ENCODE data around the gene GPR150.

DNA sequence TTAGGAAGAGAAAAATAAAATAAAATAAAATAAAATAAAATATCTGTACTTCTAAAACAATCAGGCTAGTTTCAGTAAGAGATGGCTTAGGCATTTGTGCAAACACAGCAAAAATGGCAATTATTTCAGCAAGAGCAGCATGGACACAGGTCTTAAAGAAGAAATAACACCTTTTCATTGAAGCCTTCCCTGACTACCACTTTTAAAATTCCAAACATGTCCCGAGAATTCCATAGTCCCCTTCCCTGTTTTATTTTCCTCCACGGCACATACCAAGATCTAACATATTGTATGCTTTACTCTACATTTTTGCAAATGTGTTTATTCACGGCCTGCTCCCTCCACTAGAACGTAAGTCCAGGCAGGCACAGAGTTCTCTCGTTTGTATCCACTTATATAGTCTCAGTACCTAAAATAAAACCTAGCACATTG is 151.3 kb downstream of the FAM172A start:
- RRBS = no CpG with 5 or more reads among the region's 5 CpGs

DNA sequence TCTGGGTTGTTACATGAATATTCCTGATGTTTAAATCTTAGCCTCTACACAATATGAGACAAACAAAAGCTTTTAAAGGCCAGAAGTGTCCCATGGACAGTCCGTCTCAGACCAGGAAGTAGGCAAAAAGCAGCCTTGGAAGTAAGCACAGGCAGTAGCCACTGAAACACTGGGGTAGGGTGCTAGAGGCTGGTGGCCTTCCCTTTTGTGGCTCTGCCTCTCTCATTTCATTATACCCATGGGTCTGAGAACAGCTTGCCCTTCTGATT is 197.4 kb downstream of the MCTP1 start:
- RRBS = no CpG with 5 or more reads among the region's 1 CpG

DNA sequence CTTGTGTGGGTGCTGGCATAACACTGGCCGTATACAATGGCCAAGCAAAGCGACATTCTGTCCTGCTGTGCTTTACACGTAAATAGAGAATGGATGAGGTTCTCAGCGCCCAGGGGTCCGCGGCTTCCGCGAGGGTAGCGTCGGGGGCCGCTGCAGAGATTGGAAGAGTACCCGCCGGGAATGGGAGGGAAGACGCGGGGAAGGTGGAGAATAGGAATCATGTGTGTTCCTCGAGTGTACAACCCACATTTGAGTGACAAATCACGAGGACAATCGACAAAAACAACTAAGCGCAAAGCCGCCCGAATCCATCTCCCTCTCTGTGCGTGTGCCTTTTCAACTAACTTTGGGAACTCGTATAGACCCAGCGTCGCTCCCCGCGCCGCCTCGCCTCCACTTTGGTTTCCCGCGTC is at the start of gene GPR150:
TSS of gene GPR150 (plus strand) at position 267 of the 413 bp plus-strand sequence.
- RRBS = no CpG with 5 or more reads among the region's 31 CpGs

DNA sequence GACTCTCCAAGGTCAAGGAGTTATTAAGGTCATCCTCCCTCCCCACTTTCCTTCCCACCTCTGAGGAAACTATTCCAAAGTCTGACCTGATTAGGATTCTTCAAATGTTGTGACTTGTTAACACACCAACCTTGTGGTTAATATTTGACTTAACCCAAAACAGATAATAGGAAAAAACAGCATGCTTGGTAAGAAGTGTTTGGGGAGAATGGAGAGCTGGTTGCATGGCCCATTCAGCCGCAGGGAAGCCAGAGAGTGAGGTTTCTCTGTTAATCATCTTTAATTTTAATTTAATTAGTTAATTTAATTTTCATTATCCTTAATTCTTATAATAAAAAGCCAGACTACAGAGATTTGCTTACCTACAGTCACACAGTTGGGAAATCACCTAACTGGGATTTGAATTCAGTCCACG is 18.6 kb downstream of the GLRX start:
- RRBS = no CpG with 5 or more reads among the region's 2 CpGs

DNA sequence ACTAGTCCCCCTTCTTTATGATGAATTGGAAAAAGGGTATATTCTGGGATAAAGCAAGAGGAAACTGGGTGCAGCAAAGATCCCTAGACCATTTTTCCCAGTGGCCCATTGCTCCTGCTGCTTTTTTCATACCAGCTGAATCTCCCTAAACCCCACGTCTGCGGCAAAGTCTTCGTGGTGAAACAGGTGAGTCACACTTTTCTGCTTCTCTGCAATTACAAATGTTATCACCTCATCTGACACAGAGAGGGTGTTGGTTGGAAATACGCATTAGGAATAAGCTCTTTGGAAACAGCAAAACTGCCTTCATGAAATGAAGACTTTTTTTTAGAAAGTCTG is 39.3 kb upstream of the GLRX start:
- RRBS = no CpG with 5 or more reads among the region's 4 CpGs

- RRBS = no CpG with 5 or more reads among the region's 9 CpGs
Measured at GRCh38 chr5:95887920-95889158, 65.8 kb upstream of the GLRX start.

DNA sequence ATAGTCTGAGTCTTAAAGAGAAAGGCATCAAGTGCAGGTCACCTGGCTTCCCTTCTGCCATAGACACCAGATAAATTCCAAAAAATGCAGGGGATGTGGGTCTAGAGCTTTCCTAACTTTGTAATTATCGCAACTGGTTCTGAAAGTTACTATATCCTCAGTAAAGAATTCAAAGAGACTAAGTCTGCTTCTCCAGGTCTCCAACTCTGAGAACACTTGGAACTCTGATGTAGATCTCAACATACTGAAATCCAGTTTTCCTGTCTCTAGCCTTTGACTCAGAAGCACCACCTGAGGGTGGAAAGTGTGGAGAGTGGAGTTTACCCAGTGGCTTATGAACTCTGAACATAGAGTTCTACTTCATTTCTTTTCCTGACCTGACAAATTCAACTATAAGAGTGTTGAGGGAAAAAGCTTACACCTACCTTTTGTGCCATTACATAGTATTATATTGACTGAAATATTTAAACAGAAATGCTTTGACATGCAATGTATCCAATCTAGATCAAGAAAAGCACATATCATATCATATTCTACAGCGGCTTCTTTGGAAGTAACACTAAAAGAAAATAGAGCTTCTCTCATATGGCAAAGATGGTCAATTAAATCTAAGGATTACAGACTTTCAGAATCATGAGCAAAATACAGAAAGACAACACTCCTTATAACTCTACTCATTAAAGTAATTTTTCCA is 64.9 kb downstream of the ELL2 start:
- RRBS = no CpG with 5 or more reads among the region's 2 CpGs

DNA sequence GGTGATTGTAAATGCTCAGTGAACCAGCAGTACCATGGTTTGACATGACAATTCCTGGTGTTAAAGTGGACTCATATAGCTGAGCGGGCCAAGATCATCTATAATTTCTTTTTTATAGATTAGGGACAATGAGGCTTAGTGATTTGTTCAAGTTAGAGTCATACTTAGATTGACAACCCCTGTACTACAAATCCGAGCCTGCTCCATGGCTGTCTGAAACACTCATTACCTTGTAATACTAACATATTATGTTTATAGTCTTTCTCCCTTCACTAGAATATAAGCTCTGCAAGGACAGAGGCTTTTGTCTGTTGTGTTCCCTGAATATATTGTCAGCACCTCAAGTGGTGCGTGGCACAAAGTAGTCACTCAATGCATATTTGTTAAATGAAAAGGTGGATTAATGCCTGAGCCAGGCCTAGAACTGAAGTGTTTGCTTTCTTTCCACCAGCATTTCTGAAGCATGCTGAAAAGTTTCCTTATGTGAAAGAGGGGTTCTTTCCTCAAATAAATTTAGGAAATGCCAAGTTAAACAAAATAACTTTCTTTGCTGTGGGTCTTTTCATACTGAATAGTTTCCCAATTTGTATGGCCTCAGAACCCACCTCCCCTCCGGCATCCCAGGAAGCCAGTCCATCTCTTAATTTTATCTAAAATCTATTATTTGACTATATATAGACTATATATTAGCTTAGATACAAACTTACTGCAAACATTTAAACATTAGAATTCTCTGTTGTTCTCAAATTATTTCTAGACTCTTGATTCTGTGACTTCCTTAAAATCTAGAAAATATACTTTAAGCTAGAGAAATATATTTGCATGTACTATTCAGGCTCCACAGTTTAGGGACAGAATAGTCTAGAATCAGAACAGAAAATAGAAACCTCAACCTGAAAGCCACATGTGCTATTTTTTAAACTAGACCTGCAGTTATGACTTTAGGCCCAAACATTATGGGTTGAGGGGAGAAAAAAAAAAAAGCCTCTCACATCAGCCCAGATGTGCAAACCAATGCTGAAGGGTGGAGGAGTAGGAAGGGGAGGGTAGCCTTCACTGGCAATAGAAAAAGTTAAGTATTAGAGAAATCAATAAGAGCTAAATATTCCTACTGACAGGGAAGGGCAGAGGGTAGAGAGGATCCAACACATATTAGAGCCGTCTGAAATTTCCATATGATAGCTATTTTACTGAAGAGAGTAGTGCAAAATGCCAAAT is 36.0 kb downstream of the ELL2 start:
- RRBS = no CpG with 5 or more reads among the region's 5 CpGs

DNA sequence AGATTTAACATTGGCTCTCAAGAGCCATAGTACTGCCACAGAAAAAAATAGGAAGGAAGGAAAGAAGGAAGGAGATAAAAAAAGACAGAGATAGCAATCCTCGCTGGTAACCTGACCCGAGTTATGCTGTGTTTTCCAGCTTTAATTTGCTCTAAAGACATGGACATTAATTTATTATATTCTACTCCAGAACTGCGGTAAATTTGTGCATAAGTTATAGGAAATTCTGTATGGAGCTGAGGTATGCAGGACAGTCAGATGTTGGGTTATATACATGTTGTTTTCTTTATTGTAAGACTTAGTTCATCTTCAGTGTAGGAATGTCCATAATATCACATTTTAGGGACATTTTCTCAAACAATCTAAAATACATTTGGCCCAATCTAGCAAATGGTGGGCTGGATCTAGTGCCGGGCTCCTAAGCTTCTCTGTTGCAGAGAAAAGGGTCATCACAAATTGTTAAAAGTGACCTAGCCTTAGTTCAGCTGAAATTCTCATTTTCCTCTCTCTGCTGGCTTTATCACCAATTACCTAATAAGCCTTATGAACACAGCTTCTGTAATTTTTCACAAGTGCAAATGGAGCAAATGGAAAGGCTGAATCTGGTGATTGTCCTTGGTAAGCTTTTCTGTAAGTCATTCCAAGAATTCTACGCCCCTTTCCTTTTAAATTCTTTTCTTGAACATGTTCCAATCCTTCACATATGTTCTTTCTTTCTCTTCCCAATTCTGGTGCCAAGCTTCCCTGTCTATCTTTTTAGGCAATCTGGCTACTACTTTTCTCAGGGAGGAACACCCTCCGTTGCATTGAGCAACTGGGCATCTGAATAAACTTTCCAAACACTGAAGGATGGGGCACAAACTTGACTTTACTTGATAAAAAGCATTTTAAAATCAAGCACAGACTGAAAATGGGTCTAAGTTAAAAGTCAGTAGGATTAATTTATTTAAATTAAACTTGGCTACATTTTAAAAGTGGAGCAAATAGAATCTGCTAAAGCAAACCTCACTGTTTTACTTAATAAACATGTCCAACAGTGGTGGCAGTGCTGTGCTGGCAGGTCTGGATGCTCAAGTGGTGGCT is 5.8 kb downstream of the ELL2 start:
- RRBS = no CpG with 5 or more reads among the region's 6 CpGs

DNA sequence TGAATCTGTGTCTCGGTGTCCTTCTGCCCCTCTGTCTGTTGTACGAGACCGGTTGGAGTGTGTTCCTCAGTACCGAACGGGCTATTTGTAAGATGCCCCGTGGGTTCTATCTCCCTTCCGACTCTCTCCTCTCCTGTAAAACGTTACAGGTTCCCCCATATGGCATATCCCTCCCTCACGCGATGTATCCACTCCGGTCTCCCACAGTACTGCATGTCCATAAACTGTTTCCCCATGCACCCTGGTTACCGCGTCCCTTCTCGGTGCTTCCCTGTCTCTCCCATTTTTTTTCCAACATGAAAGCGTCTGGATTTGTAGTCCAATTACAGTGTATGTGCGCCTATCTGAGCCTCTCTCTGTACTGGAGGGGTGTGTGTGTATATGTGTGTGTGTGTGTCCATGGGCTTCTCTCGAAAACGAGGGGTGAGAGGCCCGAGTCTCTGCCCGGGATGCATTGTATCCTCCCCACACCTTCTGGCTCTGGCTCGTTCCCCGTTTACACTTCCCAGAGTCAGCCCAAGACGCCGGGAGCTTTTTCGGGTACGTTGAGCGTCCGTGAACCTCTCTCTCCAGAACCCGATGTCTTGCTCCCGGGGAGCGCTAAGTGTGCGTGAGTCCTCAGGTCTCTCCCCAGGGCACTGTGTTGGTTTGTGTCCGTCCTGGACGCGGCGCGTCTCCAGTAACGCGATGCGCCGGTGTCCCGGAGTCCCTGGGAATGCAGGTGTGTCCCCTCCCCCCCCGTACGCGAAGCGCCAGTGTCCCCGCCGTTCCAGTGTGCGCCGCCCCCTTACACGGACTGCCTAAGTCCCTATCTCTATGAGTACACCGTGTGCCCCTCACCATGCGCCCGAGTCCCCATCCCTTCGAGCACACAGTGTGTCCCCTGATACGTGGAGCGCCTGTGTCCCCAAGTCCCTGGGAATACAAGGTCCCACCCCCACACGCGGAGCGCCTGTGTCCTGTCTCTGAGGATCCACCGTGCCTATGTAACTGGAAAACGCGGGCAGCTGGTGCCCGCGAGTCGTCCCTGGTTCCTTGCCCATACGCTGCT is 1.2 kb downstream of the ELL2 start:
- RRBS = 2% methylated on average over 20 of the region's 67 CpGs

GRCh38 chr5:95961942-95962607 is 424 bp upstream of the ELL2 start:
- RRBS = no CpG with 5 or more reads among the region's 34 CpGs

DNA sequence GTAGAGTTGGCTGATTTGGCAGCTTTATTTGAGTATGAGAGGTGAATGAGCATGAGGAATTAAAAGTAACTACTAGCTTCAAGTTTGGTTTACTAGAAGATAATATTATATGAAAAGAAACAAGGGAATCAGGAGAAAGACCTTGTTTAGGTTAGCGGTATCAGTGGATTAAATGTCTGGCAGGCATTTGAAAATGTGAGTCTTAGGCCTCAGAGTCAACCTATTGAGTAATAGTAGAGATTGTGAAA is 7.9 kb upstream of the ELL2 start:
- RRBS = no CpG with 5 or more reads among the region's 1 CpG

GRCh38 chr5:96049846-96050343 is 88.2 kb upstream of the ELL2 start:
- RRBS = no CpG with 5 or more reads among the region's 2 CpGs

DNA sequence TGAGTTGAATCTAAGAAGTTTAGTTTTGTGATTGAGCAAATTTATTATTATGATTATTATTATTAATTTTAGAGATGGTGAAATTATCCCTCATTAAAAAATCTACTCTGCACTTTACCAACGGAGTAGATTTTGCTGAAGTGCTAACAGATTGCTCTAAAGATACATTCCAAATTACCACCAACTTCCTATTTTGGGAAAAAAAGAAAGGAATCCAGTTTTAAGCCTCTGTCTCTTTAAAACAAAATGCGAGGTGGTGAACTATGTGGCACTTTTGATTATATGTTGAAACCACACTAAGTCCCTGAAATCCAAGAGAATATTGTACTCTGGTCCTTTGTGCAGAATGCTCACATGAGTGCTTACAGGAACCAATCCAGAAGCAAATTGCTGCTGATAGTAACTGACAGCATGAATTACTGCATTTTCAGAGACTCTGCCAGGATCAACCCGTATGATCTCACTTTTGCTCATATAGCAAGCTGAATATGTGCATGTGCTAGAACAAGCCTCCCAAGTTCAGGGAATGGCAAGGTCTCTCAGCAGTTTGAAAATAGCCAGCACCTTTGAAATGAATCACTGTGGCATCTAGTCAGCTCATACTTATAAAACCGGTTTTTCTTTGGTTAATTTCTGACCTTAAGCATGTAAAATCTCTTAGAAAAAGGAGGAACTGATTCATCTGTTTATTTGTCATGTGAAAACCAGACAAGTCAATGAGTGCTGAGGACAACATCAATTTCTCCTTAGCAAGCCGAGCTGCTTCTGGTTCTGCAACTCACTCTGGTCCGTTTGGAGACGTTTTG is 215.6 kb upstream of the ELL2 start:
- RRBS = no CpG with 5 or more reads among the region's 7 CpGs

GRCh38 chr5:96297128-96297686 is 135.8 kb downstream of the PCSK1 start:
- RRBS = no CpG with 5 or more reads among the region's 1 CpG

DNA sequence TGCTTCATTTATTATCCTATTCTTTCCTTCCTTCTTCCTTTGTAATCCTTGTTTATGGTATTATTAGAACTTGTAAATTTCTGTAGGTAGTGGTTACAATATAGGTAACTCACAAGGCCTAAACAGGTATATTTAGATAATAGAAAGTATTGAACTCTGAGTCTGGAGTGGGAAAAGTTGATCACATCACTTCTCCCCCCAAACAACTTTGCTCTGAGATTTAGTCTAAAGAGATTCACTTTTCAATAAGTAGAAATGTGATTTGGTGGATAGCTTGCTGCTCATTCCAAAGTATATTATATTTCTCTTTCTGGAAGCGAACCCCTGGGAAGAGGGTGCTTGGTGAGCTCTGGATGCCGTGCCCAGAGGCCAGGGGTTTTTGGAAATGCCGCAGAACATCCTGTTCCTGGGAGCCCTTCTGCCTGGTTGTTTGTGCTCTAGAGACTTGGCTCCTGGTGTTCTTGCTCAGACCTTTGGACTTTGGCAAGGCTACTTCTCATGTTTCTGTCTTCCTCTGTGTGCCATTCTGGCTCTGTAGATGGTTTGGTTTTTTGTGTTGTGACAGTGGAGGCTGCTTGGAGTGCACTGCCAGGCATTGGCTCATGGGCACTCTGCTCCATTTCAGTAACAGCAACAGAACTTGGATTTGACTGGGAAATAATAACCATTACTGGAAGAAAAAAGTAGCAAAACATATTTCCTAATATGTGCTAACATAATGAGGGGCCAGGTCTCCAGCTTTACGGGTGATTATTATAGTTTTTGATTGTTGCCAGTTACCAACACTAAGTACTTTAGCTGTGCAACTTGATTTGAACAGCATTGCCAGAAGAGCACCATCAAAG is 94.5 kb downstream of the PCSK1 start:
- RRBS = no CpG with 5 or more reads among the region's 4 CpGs

GRCh38 chr5:96339890-96340705 is 93.0 kb downstream of the PCSK1 start:
- RRBS = no CpG with 5 or more reads among the region's 9 CpGs

GRCh38 chr5:96584576-96585082 is 77.5 kb upstream of the CAST start:
- RRBS = no CpG with 5 or more reads among the region's 6 CpGs